Mammary microvascular endothelial cell (primary cell): Measurements from ENCODE around the gene CCDC183.

DNA sequence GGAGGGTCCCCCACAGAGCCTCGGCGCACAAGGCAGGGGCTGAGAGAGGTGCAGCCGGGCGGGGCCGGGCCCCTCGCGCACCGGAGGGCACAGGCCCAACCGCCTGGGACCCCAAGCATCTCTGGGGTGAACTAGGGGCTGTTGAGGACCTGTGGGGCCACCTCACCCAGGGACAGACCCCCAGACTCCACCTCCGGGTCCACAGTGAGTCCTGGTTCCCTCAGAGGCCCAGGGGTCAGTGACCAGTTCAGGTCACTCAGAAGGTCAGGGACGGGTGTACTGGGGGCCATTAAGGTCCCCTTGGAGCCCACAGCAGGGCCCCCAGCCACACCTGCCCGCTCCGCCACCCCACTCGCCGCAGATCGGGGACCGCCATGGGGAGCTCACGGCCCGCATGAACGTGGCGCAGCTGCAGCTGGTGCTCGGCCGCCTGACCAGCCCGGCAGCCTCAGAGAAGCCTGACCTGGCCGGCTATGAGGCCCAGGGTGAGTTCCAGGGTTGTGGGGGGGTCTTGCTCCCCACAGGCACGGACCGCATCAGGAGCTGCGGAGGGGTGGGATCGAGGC, 13.3 kb downstream of the GPSM1 start:
- RAMPAGE, long total RNA, result no peak

DNA sequence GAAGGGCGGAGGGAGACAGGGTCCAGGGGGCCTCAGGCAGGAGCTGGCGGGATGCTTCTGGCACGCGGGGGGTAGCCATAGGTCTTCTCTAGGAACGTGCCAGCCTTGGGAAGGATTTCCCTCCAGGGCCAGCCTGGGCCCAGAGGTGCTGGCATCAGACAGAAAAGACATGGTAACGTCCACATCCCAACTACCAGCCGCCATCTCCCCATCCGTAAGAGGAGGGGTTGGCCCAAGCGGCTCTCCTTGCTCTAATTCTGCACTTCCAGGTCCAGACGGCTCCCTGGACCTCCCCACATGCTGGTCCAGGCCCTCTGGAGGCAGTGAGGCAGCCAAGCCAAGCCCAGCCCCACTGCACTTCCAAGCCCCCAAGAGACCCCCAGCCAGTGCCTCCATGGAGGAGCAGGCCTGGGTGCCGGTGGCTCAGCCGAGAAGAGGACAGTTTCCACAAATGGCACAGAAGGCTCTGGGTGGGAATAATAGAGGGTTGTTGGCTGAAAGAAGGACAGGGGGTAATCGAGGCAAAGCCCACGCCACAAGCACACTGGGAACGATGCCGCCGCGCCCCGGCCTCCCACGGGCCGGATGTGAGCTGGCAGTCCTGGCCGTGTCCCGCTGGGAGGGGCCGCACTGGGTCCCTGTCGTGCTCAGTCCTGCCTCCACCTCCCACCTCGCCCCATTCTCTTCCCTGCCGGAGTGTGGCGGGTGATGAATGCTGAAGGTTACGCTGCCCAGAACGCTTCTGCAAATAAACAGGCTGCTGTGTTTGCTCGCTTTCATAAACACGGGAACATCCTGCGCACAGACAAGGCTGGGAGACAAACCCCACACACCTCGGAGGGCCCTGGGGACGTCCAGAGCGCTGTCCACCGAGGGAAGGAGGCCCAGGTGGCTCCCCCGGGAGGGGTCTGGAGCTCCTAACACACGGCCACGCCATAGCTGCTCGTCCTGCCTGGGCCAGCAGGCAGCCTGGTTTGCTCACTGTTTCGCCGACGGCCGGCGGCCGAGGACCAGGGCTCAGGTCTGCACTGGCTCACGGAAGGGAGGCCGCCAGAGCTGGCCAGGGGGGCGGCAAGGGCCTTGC, 2.6 kb downstream of the DNLZ start:
- RAMPAGE, long total RNA, result no peak

- RAMPAGE, long total RNA, result no peak
Observed at GRCh38 chr9:136374153-136374669, 742 bp upstream of the CARD9 start.

GRCh38 chr9:136401806-136402169, 1.8 kb upstream of the SNAPC4 start:
- RAMPAGE, long total RNA, result no peak

DNA sequence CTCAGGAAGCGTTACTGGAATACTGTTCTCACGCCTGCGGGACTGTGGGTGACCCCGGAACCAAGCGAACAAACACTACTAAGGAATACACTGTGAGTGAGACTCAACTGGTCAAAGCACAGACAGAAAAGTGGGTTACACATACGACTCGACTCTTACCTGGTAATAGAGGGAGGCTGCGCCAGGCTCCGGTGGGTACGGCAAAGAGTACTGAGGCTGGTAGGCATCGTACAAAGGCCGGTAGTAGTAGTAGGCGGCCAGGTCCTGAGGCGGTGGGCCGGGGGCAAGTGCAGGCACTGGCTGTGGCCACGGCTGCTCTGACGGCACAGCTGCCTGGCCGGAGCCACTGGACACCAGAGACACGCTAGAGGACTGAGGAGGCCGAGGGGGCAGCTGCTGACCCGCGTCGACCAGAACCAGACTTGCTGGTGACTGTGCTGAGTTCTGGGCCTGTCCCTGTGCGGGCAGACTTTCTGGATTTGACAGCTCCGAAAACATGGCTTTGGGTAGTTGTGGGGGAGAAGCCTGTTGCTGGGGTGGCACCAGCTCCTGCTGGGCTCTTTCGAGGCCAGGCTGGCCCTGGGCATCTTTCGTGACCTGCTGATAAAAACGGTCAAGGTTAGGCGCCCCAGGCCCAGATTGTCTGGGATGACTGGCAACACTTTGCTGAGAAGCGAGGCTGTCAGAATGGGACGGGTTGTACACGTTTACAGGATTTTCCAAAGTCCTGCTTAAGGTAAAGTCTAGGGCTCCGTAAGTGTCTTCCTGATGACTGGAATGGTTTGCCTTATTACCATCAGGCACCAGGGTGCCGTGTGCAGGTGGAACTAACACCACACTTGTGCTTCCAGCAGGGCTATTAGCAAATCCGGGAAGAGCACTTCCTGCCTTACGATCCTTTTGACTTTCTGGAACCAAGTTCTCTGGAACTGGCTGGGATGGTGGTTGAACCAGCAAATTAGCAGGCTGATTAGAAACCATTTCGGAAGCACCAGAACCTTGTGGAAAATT, 8.6 kb downstream of the SEC16A start:
- RAMPAGE, long total RNA, result no peak

DNA sequence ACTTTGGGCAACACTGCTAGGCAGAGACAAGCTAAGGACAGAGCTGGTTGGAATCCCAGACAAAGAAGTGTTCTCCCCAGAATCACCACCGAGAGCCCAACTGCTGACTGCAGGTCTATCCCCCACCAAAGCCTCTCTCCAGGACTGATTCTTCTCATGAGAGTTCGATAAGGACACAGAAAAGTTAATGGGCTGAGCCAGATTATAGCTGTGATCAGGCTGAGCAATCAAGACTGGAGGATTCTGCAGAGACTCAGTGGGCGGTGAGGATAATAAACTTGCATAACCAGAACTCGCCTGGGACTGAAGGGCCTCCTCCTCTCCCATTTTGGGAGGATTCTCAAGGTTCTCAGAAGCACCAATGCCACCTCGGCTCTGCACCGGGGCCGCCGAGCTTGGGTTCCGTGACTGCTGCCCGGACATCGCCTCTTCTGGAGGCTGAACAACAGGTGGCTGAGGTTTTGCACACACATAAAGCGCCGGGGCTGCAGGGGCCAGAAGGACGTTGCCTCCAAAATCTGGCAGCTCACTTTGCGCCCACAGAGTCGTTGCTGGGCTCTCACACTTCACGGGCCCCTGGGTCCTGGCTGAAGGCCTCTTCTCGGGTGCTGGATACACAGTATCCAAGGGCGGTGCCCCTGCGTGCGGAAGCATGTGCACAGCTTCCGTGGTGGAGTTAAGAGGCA, 7.8 kb downstream of the SEC16A start:
- RAMPAGE, long total RNA, result no peak

GRCh38 chr9:136536386-136536720, 9.5 kb downstream of the NOTCH1 start:
- RAMPAGE, long total RNA, result no peak

- RAMPAGE, long total RNA, result no peak
Observed at GRCh38 chr9:136567732-136568564, 22.1 kb upstream of the NOTCH1 start.

GRCh38 chr9:136571834-136572932, 26.3 kb upstream of the NOTCH1 start:
- RAMPAGE, long total RNA, result no peak

GRCh38 chr9:136588092-136588605, 42.3 kb upstream of the NOTCH1 start:
- RAMPAGE, long total RNA, result no peak

- RAMPAGE, long total RNA, result no peak
Observed at GRCh38 chr9:136625010-136625598, 37.6 kb upstream of the EGFL7 start.

DNA sequence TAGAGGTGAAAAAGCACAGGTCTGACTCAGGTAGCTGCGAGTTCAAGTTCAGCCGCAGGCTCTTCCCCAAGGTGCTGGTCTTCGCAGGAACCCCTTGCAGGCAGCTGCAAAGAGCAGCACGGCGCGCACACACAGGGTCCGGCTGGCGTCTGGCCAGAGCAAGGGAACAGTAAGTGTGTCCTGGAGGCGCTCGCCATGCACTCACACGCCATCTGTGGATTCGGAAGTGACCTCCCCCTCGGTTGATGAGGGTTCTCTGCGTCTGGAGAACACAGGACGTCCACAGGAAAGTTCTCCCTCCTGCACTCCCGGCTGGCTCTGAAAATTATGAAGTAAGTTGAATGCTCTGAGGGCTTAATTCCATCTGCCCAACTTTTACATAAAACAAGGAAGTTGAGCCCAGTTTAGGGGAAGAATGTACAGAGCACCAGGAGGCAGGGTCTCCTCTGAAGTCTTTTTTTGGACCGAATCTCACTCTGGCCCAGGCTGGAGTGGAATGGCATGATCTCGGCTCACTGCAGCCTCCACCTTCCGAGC, 13.9 kb upstream of the EGFL7 start:
- RAMPAGE, long total RNA, result start-site peak on the plus strand centred at position 231 of the sequence, 70 bp wide, 48 and 35 reads in 2 replicates

- RAMPAGE, long total RNA, result no peak
Observed at GRCh38 chr9:136670007-136670507, 7.3 kb downstream of the EGFL7 start.

DNA sequence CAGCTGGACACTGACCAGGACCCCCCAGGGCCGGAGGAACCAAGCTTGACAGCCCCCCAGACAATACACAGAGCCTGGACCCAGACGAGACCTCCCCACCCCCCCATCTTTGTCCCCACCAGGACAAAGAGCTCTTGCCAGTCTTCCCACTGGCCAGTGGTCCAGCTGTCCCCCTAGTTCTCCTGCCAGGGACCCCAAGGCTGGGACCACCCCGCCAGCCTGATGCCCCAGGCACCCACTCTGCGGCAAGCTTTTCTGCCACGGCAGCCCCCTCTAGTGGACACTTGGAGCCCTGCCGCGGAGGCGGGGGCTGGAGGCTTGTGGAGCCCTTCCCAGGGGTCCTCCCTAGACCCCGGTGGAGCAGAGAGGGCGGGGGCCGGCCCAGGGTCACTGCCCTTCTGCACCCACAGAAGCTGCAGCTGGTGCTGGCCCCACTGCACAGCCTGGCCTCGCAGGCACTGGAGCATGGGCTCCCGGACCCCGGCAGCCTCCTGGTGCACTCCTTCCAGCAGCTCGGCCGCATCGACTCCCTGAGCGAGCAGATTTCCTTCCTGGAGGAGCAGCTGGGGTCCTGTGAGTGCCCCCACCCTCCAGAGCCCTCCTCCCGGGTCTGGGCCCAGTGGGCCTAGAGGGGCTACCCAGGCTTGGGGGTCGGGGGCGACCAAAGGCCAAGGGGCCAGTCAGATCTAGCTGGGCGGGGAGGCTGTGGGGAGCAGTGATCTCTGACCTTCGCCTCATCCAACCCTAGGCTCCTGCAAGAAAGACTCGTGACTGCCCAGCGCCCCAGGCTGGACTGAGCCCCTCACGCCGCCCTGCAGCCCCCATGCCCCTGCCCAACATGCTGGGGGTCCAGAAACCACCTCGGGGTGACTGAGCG, 9.0 kb downstream of the EGFL7 start:
- RAMPAGE, long total RNA, result no peak

DNA sequence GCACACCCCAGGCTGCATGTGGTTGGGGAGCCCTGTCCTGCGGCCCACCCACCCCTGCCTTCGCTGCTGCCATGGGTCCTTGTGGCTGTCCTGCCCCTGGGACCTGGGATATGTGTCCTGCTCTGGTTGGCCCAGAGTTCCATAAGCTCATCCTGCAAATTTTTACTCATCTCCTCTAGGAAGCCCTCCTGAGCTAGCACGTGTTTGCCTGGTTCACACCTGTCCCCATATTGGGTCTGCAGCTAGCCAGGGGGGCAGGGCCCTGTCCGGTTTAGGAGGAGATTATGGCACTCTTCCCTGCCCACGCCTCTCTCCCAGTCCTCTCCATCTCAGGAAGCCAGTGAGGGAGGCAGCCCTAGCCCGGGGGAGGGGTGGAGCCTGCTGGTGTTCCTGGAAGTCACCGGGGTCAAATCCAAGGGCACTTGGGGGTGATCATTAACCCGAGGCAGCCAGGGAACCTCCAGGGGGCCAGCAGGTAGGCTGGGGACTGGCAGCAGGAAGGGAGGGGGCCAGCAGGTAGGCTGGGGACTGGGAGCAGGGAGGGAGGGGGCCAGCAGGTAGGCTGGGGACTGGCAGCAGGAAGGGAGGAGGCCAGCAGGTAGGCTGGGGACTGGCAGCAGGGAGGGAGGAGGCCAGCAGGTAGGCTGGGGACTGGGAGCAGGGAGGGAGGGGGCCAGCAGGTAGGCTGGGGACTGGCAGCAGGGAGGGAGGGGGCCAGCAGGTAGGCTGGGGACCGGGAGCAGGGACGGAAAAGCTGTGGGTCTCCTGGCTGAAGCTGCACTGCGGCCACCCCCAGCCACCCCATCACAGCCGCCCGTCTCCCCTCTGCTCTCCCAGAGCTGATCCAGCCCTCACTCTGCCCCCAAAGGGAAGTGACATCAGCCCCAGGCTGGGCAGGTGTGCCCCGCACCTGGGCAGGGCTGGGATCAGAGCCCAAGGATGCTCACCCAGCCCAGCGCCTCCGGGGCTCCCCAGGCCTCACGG, 12.1 kb downstream of the AGPAT2 start:
- RAMPAGE, long total RNA, result no peak

- RAMPAGE, long total RNA, result no peak
Observed at GRCh38 chr9:136713405-136714094, 1.2 kb downstream of the DIPK1B start.

- RAMPAGE, long total RNA, result no peak
Observed at GRCh38 chr9:136773471-136774062, 9.2 kb upstream of the LCN15 start.

DNA sequence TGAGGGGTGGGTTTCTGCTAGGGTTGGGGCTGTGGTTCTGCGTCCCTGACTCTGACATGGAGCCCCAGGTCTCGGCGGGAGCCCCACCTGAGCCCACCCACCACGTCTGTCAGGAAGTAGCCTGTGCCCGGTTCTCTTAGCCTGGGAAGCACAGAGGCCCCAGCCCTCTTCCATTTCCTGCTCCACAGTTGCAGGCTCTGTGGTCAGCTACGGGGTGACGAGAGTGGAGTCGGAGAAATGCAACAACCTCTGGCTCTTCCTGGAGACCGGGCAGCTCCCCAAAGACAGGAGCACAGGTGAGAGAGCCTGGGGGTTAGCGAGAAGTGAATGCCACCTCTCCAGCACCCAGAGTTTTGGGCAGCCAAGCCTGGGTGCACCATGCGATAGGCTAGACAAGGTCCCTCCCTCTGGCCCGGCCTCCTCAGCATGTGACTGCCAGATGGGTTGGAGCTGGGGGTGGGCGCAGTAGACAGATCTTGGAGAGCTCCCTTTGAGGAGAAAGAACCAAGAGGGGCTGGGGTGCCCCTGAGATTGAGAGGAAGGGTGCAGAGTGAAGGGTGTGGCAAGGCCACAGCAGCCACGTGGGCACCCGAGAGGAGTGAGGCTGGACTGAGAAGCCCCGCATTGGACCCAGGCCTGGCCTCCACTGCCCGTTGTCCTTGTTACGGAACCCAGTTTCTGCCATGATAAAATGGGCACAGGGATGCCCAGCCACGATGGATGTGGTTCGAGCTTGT, 1.1 kb downstream of the TMEM141 start:
- RAMPAGE, long total RNA, result no peak

DNA sequence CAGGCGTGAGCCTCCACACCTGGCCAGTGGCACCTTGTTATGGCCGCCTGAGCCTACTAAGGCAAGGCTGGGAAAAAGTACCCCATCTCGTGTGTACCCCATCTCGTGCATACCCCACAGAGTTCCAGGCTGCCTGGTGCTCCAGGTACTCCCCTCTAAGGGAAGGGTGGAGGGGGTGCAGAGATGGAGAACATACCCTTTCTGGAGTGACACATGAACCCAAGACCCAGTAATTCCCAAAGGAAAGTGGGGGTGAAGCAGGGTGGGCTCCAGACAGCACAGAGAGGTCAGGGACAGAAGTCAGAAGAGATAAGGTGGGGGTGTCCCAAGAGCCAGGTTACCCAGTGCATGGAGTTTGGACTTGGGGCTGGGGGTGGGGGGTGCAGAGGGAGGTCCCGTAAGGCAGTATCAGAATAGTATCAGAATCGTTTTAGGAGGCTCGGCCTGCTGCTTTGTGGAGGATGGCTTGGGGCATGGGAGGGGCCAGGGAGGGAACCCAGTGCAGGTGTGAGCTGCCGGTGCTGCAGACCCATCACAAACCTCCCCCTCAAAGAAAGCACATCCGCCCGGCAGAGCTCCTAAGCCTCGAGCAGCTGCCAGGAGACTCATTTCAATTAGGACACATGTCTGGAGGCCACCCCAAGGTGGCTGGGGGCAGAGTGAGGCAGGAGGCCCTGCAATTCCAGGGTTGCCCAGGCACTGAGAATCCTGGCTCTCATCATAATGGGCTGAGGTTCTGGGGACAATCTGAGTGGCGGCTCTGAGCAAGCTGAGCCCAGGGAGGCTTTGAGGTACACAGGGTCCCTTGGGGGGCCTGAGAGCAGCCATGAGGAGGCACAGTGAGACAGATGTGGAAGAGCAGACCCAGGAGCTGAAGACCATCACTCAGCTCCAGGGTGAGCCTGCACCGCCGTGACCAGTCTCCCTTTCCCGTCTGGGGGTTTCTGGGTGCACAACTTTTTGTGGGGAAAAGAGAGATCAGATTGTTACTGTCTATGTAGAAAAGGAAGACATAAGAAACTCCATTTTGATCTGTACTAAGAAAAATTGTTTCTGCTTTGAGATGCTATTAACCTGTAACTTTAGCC, at the start of gene CCDC183:
Gene CCDC183, plus strand, starts transcription at position 767 of the 1,088 bp plus-strand sequence.
- RAMPAGE, long total RNA, result no peak

- RAMPAGE, long total RNA, result no peak
Observed at GRCh38 chr9:136805936-136806963, 1.5 kb upstream of the RABL6 start.